Natural killer cell (primary cell): ENCODE measurements around a stretch of chr20.

DNA sequence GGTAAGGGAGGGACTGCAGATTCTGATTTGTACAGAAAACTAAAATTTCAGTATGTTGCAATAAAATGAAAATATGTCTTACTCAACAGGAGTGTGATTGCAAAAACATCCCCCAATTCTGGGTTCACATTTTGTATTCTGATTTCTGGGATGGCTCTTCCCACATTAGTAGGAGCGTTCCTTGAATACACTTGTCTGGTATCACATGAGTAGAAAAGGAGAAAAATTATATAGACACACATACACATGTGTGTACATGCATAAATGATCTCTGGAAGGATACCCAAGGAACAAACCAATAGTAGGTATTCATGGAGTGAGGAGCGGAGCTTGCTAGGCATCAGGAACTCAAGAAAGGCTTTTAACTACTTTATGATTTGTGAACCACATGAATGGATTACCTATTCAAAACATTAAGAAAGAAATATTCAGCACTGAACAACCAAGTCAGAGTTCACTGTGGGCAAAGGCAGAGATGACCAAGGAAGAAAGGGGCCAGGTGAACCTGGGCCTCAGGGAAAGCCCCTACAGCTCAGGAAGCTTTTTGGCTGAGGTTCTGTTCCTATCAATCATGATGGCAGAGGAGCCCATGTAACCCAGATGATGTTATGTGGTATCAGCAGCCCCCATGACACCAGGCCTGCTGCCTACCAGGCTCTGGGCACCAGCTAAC, 40.8 kb downstream of the PANK2 start:
- PRO-cap = no peak

GRCh38 chr20:4011100-4011637, 4.2 kb downstream of the RNF24 start:
- PRO-cap = no peak

- PRO-cap = no peak
These were observed 3.0 kb upstream of the RNF24 start for GRCh38 chr20:4018275-4018914.

GRCh38 chr20:4033558-4033978, 18.2 kb upstream of the RNF24 start:
- PRO-cap = no peak

DNA sequence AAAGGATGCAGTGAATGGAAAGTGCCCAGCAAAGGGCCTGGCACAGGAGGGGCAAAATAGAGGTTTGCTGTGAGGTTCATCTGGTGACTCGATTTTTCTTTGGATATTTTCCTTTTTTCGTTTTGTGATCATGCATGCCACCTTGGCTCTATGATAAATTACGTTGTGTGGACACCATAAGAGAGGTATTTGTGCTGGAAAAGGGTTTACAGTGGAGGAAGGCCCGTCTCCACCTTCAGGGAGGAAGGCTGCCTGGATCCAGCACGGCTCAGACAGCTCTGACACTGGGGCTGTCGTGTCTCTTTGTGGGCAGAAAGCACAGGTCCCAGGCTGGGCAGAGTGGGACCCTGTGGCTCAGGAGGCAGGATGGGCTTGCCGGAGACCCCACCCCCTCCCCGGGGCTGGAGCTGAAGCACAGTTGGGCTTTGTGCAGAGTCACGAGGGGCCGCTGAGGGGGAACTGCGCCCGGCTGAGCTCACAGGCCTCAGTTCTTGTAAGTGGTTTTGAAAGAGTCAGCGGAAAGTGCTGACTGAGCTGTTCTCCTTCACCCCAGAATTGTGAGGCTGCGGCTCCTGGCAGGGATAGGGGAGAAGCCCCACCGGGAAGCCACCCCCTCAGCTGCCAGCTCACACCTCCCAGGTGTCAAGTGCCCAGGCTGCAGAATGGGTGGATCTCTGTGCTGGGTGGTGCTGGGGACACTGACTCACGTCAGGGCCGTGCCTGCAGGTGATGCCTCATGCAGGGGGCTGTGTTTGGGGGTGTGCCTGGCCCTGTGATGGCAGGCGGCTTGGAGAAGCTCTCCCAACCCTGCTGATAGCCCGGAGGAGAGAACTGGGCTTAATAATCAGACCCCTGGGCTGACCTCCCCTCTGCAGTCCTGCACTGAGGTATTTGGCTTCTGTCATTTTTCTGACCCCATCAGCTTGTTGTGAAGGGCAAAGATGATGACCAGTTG, 12.2 kb downstream of the SMOX start:
- PRO-cap = no peak

DNA sequence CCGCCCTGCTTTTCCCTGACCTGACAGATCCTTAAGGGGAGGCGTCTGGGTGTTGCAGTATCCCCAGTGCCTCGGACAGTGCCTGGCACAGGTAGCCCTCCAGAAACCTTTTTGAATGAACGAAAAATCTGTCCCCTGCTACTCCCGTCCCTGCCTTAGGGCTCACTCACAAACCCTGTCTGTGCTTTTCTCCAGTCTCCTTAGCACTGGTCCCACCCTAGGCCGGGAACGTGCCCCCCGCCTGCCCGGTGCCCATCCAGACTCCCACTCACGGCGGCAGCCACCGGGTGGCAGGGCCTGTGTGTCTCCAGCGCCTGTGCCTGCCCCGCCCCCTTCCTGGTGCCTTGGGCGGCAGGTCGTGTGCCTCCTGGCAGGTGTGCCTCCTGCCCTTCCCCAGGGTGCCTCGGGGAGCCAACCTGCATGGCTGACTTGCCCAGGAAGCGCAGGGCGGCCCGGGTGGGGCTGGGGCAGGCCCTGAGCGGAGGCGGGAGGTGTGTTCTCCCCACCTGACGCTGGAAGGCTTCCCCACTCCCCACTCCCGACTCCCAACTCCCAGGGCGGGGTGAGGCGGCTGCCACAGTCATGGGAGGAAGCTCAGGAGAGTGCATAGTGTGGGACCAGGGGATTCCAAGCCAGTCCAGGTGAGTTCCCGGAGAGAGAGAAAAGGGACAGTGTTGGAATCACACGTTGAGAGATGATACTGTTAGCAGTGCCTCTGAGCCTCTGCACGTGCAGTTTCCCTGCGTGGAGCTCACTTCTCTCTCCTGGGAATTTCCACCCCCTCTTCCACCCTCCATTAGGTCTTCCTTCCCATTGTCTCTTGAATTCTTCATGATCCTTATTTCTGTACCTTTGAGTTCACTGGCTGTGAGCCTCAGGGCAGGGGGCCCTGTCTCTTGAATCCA, 13.3 kb downstream of the SMOX start:
- PRO-cap = no peak

DNA sequence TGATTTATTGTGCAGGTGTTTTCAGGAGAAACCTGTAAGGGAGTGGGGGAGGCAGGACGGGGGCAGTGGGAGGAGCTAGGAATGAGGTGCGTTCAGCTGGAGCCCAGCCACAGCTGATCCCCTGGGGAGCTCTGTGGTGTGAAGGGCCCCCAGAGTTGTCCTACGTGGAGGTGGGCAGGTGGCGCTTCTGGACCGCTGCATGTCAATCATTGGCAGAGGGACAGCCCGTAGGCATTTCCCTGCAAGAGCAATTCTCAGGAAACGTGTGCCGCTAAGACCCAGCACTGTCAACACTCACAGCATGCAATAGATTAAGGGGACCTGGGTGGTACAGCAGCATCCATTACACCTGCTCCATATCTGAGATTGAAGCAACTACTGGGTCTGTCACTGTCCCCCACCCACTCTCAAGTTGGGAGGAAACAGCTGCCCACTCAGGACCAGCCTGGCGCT, 13.7 kb downstream of the RASSF2 start:
- PRO-cap = no peak

DNA sequence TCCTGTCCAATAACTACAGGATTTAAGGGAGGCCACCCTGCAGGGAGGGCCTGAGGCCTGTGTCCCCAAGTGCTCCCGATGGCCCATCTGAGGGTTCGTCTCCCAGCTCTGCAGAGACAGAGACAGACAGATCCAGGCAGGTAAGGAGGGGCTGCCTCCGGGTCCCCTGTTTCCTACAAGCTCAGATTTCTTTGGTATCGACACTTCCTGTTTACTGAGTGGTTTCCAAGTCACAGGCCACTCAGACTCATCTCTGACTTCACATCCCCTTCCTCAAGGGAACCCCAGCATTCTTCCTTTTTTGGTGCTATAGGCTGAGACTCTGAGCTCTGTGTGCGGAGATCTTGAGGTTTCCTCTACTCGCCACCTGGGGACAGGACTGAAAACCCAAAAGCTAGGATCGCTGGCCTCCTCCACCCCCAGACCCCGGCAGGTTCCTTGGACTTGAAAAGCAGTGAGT, 9.2 kb downstream of the RASSF2 start:
- PRO-cap = bidirectional peak, plus-strand start at position 290 of the sequence, minus-strand start at position 199 of the sequence

DNA sequence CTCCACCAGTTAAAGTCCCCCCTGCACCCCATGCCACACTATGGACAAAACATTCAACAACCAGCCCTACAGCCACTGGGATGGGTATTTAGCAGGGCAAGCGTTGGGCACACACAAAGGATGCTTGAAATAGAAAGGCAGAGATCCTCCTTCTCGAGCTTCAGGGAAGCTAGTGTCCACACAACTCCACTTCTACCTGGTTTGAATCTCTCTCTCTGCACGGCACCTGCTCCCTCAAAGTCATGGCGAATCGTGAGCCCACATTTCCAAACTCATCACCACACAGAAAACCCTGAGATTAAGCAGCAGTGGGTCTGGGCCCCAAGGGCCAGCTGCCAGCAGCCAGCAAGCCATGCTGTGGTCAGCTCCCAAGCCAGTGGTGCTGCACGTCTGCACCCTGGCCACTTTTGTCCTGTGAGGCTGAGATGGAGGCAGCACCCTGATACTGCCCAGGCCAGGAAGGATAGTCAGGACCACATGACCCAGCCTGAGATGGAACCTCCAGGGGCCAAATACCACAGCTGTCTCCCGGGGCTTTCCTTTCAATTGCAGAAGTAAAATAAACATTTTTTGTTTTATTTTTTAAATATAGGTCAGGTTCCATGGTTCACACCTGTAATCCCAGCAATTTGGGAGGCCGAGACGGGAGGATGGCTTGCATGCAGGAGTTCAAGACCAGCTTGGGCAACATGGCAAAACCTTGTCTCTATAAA, 7.8 kb downstream of the RASSF2 start:
- PRO-cap = unidirectional peak, minus-strand start at position 416 of the sequence

- PRO-cap = no peak
These were observed 74.8 kb downstream of the SLC23A2 start for GRCh38 chr20:4926469-4926884.

- PRO-cap = no peak
These were observed 34.0 kb downstream of the SLC23A2 start for GRCh38 chr20:4967265-4967819.

- PRO-cap = no peak
These were observed 27.8 kb downstream of the SLC23A2 start for GRCh38 chr20:4973161-4974229.

- PRO-cap = no peak
These were observed 11.8 kb downstream of the SLC23A2 start for GRCh38 chr20:4989366-4990008.

GRCh38 chr20:4999807-5000126, 1.5 kb downstream of the SLC23A2 start:
- PRO-cap = no peak

DNA sequence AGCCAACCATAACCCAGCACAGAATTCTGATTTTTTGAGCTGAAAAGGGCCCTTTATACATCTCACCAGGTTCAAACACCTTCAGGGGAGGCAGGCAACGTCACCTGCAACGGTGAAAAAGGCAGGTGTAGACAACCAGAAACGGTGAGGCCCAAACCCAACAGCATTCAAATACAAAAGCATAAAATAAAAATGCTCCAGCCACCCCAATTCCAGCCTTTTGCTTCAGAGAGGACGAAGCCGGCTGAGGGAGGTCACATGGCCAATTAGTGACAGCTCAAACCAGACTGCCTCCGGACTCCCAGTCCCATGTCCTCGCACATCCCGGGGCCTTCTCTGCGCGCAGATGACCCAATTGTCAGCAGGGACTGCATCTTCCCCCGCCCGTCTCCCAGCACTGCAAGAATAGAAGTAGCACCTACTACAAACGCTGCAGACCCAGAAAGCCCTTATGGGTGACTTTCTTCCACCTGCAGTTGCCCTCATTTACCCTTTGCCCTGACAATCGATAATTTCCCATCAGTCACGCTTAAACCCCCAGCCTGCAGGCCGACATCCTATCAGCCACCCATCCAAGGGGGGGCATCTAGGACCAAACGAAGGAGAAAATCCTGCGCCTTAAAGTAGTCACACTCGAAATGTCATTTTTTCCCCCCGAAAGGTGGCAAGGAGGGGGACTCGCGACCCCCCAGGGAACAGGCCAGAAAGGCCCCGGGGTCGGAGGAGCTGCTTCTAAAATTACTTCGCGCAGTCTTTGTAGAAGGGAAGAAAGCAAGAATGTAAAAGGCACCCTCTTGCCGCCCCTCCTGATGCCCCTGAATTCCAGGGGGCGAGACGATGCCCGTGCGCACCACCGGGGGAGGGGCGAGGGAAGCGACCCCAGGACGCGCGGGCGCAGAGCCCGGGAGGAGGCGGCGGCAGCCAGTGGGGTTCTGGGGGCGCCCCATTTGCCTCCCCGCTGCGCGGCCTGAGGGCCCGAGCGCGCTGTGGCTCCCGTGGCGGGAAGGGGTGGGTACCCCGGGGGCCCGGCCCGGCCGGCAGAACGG, 860 bp downstream of the SLC23A2 start:
- PRO-cap = no peak

DNA sequence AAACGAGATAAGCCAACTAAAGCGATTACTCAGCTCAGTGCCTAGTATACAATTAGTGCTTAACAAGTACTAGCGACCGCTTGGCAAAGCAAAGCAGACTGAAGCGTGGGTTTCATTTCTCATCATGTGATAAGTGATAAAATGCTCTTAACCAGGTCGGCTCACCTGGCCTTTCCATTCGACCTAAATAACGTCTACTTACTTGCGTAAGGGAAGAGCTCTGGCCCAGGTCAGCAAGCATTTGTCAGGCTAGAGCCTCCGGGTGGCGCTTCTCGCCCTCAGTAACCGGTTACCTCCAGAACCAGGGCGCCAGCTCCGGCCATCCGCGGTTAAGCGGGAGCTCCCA, 537 bp upstream of the CDS2 start:
- PRO-cap = bidirectional peak, plus-strand start outside the sequence, minus-strand start at position 295 of the sequence

GRCh38 chr20:5168337-5169442, 41.9 kb downstream of the CDS2 start:
- PRO-cap = no peak

DNA sequence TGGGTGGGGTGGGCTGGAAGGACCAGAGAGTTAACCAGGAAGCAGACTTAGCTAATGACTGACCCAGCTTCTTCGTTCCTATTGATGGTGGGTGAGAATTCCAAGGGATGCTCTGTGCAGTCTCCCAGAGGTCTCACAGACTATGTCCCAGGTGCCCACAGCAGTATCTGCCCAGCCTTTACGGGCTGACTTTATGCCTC, 51.5 kb downstream of the PROKR2 start:
- PRO-cap = no peak

- PRO-cap = no peak
These were observed 129.0 kb upstream of the PROKR2 start for GRCh38 chr20:5445621-5446233.

DNA sequence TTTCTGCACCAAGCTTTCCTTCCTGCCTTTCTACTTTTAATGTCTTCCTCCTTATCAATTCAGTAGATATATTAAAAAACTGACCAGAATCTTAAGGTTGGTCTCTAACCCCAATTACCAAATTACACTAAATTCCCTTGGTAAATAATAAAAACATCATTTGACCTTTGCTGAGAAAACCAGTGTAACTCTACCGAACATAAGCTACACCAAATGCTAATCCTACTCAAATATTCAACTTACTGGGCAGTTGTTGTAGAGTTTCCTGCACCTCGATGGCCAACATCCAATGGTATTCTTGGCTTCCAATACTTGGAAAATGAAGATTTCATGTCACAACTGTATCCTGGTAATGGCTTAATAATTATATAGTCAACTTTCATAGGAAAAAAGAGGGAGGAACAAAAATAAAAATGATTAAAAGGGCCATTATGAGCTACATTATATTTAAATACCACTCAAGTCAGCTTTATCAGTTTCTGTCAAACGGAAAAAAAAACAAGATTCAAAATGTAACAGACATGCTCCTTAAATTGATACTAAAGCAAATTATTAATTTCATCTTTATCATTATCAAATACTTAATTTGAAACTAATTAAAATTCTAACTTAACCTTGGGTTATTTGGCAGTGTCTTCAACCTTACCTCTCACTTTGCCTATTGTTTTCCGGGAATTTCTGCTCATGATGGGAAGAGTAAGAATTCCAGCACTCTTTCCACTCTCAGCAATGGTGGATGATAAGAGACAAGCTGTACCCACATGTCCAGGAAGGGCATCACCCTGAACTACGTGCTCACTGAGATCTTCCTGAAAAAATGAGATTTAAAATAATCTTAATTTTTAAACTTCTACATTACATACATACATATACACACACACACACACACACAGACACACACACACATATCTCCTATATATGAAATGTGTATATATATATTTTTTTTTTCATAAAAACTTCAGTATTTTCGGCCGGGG, 35.3 kb downstream of the GPCPD1 start:
- PRO-cap = no peak